ENCODE data around the genes TMEM33, COX7B2, CNGA1, CWH43 and SPATA18.

DNA sequence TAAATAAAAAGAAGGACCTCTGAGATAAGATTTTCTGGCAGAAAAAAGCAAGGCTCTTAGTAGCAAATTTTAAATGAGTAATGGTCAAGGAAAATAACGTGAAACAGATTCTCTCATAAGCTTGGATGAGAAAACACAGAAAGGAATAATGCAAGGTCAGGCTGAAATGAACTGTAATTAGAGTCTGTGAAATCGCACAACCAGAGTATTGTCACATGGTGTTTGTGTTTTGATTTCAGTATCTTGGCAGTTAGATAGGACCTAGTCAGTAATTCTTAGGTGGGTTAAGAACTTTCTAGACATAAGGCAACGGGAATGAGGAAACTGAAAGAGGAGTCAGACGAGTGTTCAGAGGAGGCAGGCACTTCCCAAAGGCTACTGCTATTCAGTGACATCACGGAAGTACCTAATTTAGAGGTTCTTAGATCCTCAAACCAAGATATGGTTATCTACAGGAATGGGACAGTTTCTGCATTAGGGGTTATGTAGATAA is 34.6 kb downstream of the LIMCH1 start:
- PRO-cap, 2 experiments = no peak in any of the 2 experiments

GRCh38 chr4:41801851-41802101 is 53.3 kb upstream of the PHOX2B start:
- PRO-cap, 2 experiments = no peak in any of the 2 experiments

DNA sequence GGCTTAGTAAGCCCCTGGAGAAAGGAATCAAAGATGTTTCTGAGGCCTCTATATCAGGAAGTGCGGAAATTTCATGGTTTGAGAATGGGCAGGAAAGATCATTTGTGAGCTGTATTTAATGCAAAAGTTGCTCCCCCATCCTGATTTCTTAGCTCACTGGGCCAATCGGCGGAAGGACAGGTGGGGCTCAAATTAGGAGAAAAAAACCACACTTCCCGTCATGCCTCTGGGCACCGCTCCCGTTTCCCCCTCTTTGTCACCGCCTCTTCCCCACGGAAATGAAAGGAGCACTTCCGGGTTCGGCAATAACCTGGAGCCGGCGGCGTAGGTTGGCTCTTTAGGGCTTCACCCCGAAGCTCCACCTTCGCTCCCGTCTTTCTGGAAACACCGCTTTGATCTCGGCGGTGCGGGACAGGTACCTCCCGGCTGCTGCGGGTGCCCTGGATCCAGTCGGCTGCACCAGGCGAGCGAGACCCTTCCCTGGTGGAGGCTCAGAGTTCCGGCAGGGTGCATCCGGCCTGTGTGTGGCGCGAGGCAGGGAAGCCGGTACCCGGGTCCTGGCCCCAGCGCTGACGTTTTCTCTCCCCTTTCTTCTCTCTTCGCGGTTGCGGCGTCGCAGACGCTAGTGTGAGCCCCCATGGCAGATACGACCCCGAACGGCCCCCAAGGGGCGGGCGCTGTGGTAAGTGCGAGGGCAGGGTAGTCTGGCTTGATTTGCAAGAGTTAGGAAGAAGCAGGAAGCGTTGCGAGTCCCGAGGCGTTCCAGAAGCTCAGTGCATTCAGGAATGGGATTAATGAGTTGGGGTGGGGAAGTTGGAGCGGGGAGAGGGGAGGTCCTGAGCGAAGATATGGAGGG is at the start of gene TMEM33:
Gene TMEM33, plus strand, starts transcription at position 582 of the 856 bp plus-strand sequence.
- PRO-cap, 2 experiments = peak in 2 of 2 experiments; most common plus-strand start position 290 of the sequence (in 2); most common minus-strand start position 147 of the sequence (in 1)

DNA sequence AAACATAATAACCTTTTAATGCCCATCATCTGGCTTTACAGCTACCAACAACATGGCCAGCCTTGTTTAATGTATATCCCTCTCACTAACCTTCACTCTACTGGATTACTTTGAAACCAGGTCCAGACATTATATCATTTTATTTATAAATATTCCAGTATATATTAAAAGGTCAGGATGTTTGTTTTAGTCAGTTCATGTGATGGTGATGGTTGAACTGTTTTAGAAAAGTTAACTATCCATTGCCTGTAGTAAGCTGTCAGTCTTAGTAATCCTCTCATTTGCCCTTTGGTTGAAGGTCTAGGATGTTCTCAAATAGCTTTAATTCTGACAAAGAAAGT is 34.7 kb downstream of the SLC30A9 start:
- PRO-cap, 2 experiments = no peak in any of the 2 experiments

- PRO-cap, 2 experiments = peak in 2 of 2 experiments; most common plus-strand start chr4:42340077 (in 1); most common minus-strand start chr4:42339945 (in 1)
Observed at GRCh38 chr4:42339788-42340650, 57.3 kb upstream of the SHISA3 start.

DNA sequence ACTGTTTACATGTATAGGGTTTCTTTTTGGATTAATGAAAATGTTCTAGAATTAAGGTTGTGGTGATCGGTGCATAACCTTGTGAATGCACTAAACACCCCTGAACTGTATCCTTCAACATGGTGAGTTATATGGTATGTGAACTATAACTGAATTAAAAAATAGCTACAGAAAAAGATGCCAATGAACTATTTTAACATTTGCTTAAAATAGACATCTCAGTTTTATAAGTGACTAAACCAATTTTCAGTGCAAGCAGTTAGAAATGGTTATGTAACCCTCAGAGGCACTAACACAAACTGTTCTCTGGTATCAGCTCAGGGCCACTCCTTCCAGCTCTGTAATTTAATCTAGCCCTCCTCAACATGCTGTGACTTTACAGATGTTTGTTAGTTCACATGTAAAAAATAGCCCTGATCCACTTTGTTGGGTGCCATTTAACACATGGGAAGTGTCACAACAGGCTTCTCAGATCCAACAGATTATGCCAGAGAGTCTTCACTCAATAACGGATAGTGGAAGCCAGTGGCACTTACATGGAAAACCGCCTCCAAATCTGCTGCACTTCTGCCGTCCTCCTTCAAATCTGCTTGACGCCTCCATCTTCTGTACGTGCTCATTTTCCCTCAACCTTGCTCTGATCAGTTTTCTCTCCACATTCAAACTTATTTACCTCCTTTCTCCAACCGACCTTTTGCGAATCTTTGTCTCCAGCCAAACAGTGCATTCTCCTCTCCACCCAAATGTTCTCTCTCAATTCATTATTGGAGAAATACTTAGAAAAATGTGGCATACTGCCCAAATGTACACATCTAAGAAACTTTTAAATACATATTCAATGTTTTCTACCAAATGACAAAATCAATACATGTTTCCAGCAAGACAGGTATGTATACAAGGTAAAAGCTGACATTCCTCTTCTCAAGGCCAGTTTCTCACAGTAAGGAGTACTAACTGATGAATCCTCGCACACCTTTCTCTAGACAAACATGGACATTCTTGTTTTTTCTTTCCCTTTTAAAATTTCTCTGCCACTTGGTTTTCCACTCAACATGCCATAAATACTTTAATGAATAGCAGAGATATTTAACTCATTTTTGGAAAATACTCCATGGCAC is 51.5 kb downstream of the ATP8A1 start:
- PRO-cap, 2 experiments = no peak in any of the 2 experiments

DNA sequence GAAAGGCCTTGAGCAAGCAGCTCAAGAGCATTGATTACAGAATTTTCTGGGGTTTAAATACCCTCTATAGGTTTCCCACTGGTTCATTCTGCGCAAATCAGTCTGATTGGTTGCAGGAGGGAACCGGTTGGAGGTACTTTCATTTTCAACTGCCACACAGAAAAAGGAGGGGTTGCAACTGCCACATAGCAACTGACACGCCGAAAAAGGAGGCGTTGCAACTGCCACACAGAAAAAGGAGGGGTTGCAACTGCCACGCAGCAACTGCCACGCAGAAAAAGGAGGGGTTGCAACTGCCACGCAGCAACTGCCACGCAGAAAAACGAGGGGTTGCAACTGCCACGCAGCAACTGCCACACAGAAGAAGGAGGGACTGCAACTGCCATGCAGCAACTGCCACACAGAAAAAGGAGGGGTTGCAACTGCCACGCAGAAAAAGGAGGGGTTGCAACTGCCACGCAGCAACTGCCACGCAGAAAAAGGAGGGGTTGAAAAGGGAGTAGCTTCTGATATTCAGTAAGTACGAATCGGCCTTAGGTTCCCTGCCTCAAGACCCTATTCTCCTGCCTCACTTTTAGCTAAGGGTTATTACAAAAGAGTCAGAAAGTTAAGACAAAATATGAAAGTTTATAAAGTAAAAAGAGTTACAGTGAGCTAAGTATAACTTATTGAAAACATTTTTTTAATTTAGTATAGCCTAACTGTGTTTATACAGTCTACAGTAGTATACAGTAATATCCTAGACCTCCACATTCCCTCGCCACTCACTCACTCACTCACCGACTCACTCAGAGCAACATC is 431.9 kb downstream of the KCTD8 start:
- PRO-cap, 2 experiments = no peak in any of the 2 experiments

- PRO-cap, 2 experiments = no peak in any of the 2 experiments
Observed at GRCh38 chr4:44765023-44765258, 38.6 kb upstream of the GNPDA2 start.

DNA sequence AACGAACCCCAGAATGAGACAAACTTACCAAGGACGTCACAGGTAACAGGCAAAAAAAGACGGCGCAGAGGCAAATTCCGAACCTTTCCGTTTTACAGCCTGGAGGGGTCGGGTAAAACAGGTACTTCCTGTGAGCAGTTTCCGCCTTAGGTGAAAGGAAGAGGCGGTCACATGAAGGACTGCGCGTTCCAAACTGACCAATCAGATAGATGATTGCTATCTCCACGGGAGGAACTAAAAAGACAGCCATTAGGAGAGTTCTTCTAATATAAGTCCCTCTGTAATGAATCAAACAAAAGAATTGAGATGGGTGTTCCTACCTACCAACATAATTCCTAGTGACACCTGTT is at the start of gene COX7B2:
Gene COX7B2, minus strand, starts transcription at position 114 of the 350 bp plus-strand sequence.
- PRO-cap, 2 experiments = no peak in any of the 2 experiments

- PRO-cap, 2 experiments = no peak in any of the 2 experiments
Observed at GRCh38 chr4:47486187-47486789, 1.2 kb downstream of the ATP10D start.

DNA sequence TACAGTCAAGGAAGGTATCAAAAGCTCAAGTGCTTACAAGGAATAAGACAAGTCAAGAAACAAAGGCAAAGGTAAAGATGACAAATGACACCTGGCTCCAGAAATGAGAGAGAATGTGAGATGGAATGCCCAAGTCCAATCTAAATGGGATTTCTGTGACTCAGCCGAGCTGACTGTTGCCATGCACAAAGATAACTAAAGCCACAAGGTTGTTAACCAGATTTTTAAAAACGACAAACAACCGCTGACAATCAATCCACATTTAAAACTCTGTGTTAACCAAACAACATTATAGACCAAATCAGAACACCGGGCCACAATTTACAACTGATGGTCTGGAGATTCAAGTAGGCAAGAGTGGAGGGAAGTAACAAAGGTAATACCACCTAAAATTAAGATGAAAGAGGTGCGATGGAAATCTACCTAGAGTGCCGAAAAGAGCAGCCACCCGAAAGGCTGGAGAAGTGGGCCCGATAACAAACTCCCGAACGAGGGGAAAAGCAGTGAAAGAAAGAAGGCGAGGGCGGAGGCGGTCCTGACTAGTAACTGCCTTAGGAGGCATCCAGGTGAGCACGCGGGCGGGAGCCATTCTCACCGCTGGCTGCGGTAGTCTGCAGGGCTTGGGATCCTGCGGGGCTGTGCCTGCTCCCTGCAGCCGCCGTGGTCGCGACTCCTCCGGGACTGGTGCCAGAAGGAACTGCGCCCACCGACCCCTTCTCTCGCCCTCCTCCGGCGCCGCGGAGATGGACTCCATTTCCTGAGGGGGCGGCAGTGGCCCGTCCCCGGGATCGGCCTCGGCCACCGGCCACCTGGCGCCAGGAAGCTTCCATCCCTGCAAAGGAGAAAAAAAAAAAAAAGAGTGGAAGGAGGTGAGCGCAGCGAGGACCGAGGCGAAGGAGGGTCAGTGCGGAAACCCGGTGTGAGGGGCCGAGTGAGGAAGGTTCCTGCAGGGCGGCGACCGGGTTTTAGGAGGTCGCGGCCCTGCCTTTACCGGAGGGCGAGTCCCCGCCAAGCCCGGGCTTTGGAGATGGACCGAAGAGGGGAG is 687 bp downstream of the NFXL1 start:
- PRO-cap, 2 experiments = no peak in any of the 2 experiments

DNA sequence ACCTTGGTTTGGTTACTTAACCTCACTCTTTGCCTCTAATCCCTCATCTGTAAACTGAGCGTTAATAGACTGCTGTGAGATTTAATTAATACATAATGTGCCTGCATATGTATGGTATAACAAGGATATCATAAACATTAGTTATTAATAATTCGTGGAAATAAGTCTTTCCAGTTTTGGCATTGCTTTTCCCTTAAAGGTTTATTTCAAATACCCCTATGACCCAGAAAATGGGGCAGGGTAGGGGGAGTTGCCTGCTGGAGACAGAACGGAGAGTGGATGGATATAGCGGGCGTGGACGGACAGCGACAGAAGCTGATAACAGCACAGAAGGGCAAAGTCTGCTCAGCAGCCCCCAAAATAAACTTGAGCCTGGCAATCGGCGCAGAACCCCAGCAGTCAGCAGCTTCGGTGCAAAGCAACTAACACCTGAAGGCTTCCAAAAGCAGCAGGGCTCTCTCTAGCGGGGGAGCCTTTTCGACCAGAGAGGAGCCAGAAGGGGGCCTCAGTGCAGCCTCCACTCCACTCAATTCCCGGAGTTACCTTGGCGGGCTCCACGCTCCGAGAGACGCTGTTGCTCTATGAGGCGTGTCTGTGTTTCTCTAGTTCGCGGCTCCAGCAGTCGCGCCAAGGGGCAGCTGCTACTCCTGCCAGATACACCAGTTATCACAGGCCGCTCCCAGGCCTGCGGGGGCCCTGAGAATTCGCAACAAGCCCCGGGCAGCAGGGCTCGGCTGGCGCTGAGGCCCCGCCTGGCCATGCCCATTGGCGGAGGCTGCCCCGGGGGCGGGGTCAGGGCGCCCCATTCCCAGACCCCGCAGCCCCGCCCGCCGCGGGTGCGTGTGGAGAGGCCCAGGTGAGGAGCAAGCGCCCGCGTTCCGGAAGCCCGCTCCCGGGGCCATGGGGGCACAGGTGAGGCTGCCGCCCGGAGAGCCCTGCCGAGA is at the start of gene CNGA1:
Gene CNGA1, minus strand, starts transcription at position 742 of the 944 bp plus-strand sequence.
- PRO-cap, 2 experiments = peak in 2 of 2 experiments; most common plus-strand start position 833 of the sequence (in 2); most common minus-strand start position 572 of the sequence (in 2)

- PRO-cap, 2 experiments = no peak in any of the 2 experiments
Observed at GRCh38 chr4:48137797-48138242, 3.8 kb upstream of the TXK start.

- PRO-cap, 2 experiments = no peak in any of the 2 experiments
Observed at GRCh38 chr4:48831721-48832088, 817 bp downstream of the OCIAD1 start.

- PRO-cap, 2 experiments = no peak in any of the 2 experiments
Observed at GRCh38 chr4:48905744-48906293, 755 bp downstream of the OCIAD2 start.

GRCh38 chr4:48909512-48909990 is 3.0 kb upstream of the OCIAD2 start:
- PRO-cap, 2 experiments = no peak in any of the 2 experiments

DNA sequence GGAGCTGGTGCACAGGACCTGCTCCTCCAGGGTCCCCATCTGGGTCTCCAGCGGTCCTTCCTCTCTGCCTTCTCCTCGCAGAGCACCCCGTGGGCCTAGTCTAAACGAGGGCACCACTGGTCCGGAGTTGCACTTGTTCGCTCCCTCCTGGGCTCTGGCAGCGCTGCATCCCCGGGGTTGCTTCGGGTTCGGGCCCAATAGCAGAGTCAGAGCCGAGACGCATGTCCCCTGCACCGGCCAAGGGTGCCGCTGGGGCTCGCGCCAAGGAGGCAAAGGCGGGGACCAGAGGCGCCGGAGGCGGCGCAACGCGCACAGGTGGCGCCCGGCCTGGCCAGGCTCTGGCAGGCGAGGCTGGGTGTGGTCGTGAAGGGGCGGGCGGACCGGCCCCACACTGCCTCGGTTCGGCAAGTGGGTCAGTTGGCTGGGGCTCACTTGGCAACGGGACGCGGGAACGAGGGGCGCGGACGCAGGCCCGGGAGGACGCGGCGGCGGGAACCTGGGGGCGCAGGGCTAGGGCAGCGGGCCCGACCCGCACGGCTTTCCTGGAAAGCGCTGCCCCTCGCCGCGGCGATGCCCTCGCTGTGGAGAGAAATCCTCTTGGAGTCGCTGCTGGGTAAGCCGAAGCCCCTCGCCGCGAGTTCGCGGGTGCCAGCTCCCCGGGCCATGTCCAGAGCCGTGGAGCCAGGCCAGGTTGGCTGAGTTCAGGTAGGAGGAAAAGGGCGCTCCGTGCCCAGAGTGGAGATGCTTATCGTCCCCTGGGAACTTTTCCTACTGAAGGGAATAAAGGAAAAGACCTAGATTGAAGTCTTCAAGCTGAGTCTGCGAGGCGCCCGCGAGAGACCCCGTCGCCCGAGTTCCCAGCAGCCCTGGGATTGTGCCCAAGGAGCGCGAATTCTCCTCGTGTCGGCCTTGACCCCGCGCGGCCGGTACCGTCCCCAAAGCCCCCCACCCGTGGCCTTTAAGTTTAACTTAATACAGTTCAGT is at the start of gene CWH43:
Gene CWH43, plus strand, starts transcription at position 416 of the 984 bp plus-strand sequence.
- PRO-cap, 2 experiments = no peak in any of the 2 experiments

DNA sequence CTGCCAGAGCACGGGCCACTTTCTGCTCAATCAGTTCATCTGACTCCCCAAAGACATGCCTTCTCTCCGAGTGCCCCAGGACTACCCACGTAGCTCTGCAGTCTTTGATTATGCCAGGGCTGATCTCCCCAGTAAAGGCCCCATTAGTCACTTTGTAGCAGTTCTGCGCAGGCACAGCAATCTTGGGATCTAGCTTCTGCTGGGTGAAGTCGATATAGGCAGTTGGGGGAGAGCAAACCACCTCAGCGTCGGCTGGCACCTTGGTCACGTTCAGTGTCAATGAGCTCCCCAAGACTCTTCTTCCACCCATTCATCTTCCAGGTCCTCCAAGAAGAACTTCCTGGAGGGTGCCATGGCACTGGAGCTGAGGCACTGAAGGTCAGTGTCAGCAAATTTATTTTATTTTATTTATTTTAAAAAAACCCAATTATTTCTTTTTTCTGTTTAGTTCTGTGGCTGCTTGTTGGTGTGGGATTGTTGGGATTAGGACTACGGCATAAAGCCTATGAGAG is 30.8 kb downstream of the CWH43 start:
- PRO-cap, 2 experiments = no peak in any of the 2 experiments

- PRO-cap, 2 experiments = no peak in any of the 2 experiments
Observed at GRCh38 chr4:49314966-49315399, 328.9 kb downstream of the CWH43 start.

DNA sequence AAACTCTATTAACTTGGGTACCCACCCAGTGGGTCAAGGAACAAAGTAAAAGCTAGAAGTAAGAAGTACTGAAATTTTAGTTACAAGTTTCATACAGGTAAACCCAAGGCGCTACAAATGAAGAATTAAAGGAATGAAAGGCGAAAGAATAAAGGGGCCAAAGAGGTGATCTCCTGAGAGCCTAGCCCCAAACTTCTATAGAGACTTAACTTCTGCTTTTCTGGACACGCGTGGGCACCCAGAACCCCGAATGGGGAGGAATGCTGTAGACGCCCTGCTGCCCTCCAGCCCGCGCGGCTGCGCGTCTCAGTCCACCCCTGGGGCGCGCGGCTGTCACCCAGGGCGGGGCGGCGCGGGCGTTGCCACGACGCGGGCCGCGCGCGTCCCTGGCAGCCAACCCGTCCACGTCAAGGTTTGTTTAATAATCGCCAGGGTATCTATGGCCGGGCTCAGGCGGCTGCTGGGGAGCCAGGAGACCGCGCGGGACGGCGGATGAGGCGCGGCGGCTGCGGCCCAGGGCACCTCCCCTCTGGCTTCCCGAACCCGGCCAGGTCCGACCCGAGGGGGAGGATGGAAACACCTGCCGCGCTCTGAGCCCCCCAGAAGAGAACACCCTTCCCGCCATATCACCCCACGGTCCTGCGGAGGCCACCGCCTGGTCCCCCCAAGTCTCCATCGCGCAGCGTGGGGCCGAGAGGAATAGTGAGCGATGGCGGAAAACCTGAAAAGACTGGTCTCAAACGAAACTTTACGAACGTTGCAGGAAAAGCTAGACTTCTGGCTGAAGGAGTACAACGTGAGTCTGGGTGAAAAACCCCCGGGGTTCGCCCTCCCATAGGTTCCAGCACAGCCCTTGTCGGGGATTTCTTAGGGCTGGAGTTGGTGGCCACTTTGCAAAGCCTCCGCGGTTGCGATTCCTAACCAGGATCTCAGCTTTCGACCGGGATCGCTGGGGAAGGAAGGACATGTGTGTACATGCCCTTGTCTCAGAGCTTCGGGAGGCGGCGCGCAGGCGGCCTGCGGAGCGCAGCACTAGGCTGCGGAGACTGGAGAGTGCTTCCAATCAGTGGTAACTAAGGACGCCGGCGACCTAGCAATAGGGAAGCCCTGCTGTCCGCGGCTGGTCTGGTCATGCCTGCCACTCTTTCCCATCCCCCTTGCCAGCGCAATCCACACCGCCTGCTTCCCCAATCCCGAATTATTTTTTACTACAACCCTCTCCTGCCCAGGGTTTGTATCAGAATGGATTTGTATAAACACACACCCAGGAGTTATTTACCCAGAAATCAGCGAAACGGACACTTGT is at the start of gene SPATA18:
Gene SPATA18, plus strand, starts transcription at position 309 of the 1,306 bp plus-strand sequence.
- PRO-cap, 2 experiments = peak in 2 of 2 experiments; most common plus-strand start position 452 of the sequence (in 2); most common minus-strand start position 308 of the sequence (in 2)

Measured in right ventricle myocardium (tissue), 1 donor.